A172 (cell line): ENCODE measurements around a stretch of chr22.

DNA sequence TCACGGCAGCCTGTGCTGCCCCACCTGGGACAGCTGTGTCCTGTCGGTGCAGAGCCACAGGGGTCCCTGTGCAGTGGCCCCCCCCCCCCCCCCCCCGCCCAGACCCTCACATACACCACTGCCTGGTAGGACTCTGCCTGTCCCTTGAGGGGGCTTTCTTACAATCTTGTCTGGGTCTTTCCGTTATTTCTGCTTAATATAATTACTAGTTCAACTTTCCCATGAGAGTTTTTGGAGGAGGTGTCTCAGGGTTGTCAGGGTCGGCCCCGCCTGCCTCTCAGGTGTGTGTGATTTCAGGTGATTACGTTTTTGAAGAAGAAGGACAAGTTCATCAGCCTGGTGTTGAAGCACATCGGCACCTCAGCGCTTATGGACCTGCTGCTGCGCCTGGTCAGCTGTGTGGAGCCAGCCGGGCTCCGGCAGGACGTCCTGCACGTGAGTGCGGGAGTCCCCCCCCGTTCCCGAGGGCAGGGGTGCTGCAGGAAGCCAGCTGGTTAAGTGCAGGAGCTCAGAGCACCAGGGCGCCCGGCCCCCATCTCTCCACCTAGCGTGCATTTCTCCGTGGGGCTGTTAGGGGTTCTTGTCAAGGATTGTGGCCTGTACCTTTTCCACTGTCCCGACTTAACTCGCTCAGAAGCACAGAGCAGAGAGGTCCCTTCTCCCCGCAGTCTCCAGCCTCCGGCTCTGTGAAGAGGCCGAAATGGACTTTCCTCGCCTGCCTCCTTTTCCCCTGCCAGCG lies 60.4 kb downstream of the SBF1 start:
- RAMPAGE, long total RNA = no peak

DNA sequence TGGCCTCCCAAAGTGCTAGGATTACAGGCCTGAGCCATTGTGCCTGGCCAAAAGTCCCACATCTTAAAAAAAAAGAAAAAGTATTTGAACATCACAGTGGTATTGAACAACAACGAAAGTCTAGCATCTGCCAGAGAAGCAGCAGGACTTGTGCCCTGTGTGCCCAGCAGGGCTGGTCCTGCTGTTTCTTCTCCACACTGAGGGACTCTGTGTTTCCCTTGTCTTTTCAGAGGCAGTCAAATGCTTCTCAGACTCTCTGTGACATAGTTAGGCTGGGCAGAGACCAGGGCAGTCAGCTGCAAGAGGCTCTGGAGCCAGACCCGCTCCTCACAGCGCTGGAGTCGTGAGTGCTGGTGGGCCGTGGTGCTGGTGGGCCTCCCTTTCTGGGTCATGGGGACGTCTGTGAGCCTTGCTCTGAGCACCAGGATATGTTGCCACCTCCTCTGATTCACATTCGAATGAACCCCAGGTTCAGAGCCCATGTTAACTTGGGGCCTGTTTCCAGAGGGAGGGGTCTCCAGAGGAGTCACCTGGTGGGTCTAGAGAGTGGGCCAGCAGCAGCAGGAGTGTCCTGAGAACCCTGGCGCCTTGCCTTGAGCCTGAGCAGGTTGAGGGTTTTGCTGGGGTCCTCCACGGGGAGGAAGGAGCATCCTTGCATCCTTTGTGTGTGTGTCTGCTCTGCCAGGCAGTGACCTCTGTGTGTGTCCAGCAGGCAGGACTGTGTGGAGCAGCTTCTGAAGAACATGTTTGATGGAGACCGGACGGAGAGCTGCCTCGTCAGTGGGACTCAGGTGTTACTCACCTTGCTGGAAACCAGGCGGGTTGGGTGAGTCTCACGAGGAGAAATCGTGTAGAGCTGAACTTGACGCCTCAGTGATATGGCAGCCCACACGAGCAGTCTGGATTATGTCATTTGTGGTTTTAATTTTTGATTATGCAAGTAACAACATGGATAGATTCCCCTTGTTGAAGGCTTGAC lies 55.9 kb downstream of the SBF1 start:
- RAMPAGE, long total RNA = no peak

DNA sequence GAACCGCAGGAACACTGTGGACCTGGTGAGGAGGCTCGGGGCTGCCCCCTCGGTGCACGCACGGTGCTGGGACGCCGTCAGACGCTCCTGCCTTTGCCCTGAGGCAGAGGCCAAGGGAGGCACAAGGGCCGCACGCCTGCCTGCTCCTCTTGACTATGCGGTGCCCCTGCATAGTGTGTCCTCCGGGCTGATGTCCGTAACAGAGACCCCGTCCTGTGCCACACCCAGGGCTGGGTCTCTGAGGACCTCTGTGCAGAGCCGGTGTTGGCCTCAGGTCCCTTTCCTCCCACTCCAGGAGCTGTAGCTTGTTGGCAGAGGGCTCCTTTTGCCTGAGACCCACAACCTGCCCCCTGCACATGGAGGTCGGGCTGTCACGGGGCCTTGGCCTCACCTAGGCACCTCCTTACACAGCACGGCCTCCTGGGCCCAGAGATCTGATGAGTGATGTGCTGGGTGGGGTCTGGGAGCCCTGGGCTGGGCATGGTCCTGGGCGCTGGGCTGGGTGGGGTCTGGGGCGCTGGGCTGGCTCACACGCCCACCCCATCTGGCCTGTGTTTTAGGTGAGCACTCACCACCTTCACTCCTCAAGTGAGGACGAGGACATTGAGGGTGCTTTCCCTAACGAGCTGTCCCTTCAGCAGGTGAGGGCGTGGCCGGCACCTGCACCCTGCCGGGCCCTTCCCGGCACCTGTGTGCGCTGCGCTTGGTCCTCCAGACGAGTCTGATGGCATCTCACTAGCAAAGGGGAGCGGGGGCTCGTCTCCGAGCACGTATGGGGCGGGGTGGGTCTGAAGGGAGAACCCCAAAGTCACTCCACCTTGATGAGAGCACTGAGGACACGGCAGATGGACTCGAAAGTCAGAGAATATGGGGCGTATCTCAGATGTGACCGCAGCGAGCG lies 38.2 kb downstream of the SBF1 start:
- RAMPAGE, long total RNA = no peak

- RAMPAGE, long total RNA = no peak
These were observed 765 bp downstream of the ODF3B start for GRCh38 chr22:50531400-50532065.

DNA sequence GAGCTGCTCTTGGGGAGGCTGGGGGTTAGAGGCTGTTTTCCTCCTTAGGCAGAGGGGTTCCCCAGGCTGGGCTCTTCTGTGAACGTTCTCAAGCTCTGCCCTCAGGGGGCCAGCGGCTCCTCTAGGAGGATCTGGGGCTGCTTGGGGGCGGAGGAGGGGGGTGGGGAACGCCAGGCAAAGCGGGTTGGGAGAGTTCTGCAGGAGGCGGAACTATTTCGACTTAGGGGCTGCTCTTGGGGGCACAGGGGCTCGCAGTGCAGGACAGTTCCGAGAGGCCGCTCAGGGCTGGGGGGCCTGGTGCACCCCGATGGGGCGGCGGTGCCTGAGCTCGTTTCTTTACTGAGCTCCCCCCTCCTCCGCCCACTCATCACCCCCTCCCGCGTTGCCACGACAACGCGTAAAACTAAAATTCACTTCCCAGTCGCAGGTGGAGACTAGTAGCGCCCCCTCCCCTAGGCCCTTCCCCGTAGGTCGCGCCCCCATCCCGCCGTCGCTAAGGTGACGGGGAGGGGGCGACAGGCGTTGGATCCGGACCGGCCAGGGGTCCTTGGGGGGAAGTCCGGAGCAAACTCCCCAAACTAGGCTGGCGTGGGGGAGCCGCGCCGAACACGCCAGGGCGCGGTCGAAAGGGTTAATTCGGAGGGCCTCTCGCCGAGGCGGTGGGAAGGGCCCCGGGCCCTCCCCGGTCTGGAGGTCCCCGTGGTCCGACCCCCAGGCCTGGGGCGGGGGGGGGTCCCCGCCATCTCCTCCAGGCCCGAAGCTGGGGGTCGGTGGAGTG lies 45.4 kb upstream of the ARSA start:
- RAMPAGE, long total RNA = no peak

DNA sequence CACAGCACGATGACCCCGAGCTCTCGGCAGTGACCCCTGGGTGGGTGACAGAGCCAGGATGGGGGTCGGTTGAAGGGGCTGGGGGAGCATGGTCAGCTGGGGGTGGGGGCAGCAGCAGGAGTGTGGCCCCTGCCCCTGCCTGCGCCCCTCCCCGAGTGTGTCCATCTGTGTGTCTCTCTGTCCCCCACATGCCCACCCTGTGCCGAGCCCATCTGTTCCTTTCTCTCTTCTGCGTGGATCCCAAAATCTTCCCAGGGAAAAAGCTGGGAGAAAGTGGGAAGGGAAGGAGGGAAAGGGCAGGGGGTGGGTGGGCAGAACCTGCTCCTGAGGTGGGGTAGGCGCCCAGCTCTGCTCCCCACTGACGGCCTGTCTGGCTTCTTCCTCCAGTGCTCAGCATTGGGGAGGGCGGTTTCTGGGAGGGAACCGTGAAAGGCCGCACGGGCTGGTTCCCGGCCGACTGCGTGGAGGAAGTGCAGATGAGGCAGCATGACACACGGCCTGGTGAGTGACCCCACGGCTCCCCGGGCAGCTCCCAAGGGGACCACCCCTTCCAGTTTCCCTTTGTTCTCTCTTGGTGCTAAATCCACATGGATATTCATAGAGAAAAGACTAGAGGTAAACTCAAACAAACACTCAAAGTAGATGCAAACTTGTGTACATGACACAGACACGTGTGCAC lies 39.6 kb upstream of the ACR start:
- RAMPAGE, long total RNA = no peak

- RAMPAGE, long total RNA = no peak
These were observed 34.1 kb upstream of the ACR start for GRCh38 chr22:50703793-50704336.